Placental epithelial cell (primary cell): ENCODE results near the genes NOCT and NAA15.

DNA sequence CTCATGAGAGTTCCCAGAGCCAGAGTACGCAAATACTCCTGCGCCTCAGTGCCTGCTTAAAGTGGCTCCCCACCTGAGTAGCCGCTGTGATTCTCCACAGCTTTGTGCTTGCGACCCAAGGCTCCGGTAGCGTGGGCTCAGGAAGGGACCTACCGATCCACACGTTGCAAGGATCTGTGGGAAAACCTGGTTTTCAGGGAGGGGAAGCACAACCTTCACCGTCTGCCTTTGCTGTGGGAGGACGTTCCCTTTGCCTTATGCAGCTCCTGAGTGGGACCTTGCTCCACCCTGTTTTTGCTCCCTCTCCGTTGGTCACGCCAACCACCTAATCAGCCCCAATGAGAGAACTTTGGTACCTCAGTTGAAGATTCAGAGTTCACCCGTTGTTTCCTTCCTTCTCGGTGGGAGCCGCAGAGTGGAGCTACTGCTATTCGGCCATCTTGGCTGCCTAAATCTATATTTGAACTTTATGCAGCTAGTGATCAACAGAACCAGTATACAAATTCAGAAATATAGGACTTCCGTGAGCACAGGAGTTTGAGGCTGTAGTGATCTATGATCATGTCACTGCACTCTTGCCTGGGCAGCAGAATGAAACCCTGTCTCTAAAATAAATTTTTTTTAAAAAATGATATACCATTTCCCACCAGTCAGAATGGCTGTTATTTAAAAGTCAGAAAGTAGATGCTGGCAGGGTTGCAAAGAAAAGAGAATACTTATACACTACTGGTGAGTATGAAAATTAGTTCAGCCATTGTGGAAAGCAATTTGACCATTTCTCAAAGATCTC, 803.7 kb upstream of the PCDH10 start:
- CAGE, long polyA plus RNA = no peak

DNA sequence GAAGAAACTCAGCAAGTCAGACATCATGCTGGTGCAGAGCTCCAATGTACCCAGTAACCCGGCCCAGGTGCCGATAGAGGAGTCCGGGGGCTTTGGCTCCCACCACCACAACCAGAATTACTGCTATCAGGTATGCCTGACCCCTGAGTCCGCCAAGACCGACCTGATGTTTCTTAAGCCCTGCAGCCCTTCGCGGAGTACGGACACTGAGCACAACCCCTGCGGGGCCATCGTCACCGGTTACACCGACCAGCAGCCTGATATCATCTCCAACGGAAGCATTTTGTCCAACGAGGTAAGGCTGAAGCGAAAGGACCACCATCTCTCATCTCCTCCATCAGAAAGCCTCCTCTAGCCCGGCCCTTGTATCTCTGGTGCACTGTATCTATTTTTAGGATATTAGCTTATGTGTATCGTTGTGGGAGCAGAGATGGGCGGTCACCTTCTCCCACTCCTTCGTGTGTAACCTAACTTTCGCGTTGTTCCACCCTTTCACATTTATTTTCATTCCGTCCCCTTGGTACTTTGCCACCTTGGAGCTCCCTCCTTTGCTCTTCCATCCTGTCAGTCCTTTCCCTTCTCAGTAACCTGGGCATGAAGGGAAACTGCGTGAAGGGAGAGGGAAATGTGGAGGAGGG, 3.5 kb downstream of the PCDH10 start:
- CAGE, long polyA plus RNA = no peak

- CAGE, long polyA plus RNA = no peak
These were observed 5.7 kb downstream of the PCDH10 start for GRCh38 chr4:133154804-133155263.

- CAGE, long polyA plus RNA = no peak
These were observed 315.0 kb downstream of the PABPC4L start for GRCh38 chr4:133886547-133886989.

GRCh38 chr4:137662975-137663804, 130.9 kb upstream of the PCDH18 start:
- CAGE, long polyA plus RNA = no peak

DNA sequence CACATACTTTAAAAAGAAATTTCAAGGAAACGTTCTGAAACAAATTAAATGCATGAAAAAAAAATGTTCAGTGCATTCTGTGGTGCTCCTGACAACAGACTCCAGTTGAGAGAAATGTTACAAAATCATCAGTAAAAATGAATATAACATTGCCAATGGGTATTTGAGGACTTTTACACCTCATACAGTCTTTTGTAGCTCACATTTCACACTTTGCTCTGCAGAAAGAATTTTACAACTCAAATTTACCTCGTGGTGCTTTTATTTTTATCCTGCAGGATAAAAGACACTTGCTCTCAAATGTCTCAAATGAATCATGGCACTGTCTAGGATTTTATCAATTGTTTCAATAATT, 60.6 kb downstream of the SLC7A11 start:
- CAGE, long polyA plus RNA = no peak

- CAGE, long polyA plus RNA = no peak
These were observed at the start of gene NOCT for GRCh38 chr4:139015575-139016645. TSS of gene NOCT (plus strand) at chr4:139015781.

GRCh38 chr4:139082107-139082312, 66.4 kb downstream of the NOCT start:
- CAGE, long polyA plus RNA = no peak

- CAGE, long polyA plus RNA = no peak
These were observed 39.4 kb downstream of the ELF2 start for GRCh38 chr4:139137594-139137974.

GRCh38 chr4:139153367-139154179, 23.4 kb downstream of the ELF2 start:
- CAGE, long polyA plus RNA = no peak

DNA sequence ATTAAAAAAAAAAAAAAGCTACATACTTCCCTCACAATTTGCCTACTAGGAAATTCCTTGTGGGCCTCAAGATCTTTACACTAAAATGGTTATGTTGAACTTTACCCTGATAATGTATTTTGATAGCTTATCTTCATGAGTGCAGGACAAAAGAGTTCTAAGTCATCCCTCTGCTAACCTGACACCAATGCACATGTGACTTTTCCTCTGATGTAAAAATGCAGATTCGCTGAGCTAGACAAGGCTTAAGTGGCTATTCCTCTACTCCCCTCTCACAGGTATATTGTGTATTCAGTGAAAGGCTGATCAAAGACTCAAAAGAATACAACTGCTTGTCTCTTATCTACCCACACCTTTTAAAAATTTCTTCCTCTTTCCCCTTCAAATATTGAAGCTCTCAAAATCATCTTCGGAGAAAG, 22.4 kb downstream of the ELF2 start:
- CAGE, long polyA plus RNA = no peak

- CAGE, long polyA plus RNA = no peak
These were observed 12.0 kb upstream of the ELF2 start for GRCh38 chr4:139188867-139189576.

- CAGE, long polyA plus RNA = no peak
These were observed 715 bp upstream of the NAA15 start for GRCh38 chr4:139300445-139301135.

GRCh38 chr4:139301136-139301837, at the start of gene NAA15:
TSS of gene NAA15 (plus strand) at chr4:139301505.
- CAGE, long polyA plus RNA = no peak

- CAGE, long polyA plus RNA = no peak
These were observed 70.8 kb upstream of the RAB33B start for GRCh38 chr4:139383192-139383500.

DNA sequence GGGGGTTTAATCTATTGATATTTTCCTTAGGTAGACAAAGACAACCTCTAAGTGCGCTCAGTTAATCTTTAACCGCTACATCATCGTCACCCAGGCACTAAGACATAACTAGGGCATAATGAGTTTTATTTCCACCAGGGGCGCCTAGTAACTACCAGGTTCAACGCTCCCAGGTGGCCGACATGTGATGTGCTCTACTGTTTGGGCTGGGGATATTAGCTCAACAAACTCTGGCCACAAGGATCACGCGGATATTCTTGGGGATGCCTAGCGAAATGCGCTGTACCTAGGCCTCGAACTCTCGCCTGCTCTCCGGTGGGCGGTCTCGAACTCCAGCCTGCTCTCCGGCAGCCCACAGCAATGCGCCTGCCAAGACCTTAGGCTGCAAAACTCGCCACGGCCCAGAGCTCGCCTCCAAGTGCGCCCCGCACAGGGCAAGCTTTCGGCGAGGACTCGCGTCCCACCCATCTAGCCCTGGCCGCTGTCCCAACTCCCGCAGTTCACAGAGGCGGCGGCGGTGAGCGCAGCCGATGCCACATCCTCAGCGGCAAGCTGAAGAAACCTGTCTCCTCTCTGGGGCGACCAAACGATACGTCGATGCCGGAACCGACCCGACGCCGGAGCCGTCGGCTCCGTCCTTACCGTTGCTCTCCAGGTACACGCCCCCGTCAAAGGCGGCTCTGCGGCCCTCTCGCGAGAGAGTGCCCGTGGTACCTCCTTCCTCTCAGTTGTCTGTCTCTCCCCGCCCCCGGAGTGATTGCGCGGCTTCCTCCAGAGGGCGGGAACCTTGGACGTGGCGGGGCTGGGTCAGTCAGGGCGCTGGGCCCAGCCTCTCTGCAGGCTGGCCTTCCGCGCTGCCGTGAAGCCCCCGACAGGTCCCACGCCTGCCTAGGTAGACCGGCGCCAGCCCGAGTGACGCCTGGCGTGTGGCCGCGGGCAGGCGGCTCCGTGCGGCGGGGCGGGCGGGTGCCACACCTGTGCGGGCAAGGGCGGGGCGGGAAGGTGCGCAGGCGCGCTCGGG, 568 bp upstream of the RAB33B start:
- CAGE, long polyA plus RNA = no peak

DNA sequence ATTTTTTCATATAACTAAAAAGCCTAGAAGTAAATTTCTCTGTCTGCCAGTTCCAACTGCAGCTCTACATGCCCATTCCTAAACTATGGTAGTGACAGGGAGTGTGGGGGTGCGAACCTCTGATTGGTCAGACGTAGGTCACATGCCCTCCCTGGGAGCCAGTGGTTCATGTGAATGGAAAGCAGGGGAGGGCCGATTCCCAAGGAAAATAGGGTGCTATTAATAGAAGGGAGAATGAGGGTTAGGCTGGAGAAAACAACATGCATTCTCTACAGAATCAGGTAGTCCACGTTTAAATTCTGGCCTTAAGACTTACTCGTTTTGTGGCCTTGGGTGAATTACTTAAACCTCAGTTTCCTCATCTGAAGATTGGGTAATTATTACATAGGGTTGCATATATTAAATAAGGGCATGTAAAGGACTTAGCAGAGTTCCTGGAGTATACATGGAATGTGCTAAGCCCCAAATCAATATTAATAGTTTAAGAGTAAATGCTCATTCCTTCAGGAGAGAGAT, 7.2 kb downstream of the RAB33B start:
- CAGE, long polyA plus RNA = no peak

DNA sequence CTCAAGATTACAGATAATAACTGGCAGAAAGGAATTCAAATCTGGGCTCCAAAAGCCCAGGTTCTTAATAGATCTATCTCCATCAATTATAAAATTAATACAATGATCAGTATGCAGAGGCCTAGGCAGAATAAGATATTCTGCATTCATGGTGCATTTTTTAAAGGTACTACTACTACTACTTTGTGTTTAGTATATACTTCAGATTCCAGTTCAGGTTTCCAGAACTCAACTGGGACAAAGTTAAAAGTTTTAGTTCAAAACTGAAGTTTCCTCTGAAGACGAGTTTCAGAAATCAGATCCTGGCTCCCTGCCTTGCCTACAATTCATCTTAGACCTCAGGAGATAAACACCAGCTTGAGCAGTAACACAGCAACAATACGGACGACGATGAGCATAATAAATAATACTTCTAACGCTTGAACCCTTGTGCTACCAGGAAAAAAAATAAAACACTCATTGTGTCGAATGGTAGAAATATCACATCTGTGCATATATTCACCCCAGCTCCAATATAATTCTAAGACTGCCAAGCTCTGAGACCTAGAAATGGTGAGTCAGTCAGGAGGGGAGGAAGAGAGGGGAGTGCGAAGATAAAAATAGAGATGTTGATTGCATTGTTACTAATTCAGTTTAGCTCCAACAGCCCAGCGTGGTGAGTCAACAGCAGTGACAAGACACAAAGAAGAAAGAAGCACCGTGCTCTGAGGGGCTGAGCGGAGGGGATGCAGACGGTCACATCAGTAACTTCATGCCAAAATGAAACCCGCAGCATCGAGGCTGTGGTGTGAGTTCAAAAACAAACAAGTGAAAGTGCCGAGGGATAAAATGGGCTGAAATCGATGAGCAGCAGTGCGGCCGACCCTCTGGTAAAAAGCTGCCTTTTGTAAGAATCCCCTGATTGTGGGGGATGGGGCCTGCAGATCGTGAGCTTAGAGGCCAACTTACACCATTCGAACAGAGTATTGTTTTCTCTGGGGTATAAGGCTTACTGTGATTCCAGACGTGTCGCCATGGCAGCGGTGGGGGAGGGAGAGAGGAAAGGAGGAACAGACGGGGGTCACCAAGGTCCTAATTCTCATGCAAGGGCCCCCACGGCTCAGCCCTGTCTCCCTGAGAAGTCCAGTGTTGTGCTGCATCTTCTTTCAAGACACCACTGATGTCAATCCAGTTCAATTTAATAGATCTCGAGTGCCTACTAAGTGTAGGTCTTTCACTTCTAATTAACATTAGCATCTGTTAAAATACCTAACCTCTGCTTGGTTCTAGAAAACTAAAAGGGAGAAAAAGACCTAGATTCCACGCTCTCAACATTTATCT, 150.3 kb downstream of the MGST2 start:
- CAGE, long polyA plus RNA = no peak

DNA sequence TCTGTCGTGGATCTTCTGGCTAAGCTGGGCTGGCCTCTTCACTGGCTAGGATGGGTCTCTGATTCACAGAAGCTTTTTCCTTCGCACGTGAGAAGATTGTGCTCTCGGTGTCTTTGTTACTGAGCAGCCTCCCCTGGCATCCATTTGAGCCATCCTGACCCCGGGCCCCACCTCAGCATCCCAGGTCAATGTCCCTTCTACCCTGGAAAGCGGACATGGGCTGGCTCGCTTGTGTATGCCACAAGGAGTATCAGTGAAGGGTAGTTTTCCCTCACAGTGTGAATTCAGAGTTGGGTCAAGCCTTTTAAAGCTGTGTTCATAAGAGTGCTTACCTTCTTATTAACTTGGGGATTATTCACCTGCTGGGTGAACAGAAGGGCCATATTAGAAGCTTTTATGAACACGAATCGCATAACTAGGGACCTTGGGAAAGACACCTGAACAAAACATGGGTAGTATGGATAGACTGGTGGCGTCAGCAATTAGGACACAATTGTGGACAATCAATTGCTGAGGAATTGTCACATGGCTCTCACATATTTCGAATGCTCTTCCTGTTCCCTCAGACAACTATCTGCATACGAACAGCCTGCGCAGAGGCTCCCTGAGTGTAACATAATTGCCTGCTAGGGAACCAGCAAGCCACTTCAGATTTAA, 160.6 kb downstream of the MGST2 start:
- CAGE, long polyA plus RNA = no peak

DNA sequence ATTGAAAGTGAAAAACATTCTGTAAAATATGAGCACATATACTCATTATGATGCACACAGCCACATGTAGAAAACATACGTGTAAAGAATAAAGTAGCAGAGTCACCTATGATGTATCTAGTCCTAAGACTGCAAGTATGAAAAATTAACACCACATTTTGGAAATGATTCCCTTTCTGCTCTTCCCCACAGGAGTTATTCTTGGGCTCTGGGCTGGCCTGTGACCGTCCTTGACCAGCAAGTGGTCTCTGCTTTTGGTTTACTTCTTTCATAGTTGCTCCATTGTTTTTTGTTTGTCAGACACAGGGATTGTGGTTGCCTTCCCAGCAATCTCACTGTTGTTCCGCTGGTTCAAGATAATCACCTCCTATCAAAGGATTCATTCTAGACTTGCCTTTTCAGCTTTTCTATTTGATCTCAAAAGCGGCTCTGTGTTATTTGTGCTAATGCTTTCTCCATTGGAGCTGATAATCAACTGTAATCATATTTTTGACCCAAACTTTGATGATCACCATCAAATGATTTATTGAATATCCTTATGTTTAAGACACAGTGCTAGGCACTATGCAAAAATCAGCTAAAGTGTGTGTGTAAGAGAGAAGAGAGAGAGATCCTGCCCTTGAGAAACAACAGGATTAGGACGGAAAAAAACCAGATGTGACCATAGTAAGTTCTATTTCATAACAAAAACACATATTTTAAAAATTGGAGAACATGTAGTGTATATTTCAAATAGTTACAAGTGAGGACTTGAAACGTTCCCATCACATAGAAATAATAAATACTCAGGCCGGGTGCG, 218.9 kb downstream of the MGST2 start:
- CAGE, long polyA plus RNA = no peak